Stomach (tissue), 7 donors: ENCODE data around the gene PLCXD1.

DNA sequence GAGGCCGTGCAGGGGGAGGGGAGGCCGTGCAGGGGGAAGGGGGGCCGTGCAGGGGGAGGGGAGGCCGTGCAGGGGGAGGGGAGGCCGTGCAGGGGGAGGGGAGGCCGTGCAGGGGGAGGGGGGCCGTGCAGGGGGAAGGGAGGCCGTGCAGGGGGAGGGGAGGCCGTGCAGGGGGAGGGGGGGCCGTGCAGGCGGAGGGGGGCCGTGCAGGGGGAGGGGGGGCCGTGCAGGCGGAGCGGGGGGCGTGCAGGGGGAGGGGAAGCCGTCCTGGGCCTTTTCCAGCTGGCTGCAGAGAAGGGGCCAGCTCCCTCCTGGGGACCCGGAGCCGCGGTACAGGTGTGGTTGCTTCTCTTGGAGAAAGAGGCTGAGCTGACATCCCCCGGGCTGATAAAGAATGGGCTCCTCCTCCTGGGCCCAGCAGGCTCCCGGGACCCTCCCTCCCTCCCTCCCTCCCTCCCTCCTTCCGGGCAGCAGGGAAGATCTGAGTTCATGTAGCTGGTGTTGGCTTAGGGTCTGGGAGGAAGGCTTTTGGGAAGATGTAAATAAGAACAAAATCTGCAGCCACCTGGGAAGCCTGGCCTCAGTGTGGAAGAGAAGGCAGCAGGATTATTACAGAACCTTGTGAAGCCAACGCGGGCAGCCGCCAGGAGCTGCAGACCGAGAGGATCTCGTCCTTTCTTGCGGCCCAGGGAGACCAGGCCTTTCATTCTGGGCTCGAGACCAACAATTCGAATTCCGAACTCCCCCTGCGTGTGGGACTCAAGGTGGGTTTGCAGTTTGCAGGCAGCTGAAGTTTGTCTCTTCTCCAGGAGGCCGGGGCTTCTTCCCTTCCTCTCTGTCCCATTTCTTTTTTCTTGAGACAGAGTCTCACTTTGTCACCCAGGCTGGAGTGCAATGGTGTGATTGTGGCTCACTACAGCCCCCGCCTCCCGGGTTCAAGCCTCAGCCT is at the start of gene PLCXD1:
Gene PLCXD1, plus strand, starts transcription at position 461 of the 949 bp plus-strand sequence.
- PRO-cap: no peak
- RAMPAGE, long total RNA, 5 experiments: start-site peak on the plus strand in 2 of 5 experiments, centred at positions 370 to 744 of the sequence, 5 to 20 reads per replicate
- RRBS: 6% methylated on average over 4 of the region's 36 CpGs

DNA sequence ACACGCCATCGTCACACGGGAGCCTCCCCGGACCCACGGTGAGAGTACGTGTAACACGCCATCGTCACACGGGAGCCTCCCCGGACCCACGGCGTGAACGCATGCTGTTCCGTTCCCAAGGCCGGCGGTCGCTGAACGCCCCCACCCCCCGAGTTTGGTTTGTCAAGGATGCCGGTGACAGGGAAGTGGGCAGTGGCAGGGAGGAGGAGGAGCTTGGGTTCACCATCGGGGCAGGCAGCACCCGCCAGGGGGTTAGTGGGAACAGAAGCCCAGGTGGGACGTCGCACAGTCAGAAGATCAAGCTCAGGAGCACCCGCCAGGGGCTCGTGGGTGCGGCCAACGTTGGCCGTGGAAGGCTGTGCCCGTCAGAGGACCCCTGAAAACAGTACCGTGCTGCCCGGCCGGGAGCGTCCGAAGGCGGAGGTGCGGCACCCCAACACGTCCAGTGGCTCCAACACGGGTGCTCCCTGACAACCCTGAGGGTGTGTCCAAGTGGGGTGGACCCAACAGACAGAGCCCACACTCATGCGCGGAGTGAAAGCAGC is 15.4 kb downstream of the PPP2R3B start:
- PRO-cap: no peak
- RAMPAGE, long total RNA, 5 experiments: no peak in any of the 5 experiments
- RRBS: 91% methylated on average over 16 of the region's 41 CpGs

GRCh38 chrX:374568-375220 is 12.0 kb downstream of the PPP2R3B start:
- PRO-cap: no peak
- RAMPAGE, long total RNA, 5 experiments: no peak in any of the 5 experiments
- RRBS: 5% methylated on average over 4 of the region's 30 CpGs

GRCh38 chrX:980853-981132 is 231.7 kb downstream of the CRLF2 start:
- PRO-cap: no peak
- RAMPAGE, long total RNA, 5 experiments: no peak in any of the 5 experiments
- RRBS: no CpG with 5 or more reads among the region's 4 CpGs

DNA sequence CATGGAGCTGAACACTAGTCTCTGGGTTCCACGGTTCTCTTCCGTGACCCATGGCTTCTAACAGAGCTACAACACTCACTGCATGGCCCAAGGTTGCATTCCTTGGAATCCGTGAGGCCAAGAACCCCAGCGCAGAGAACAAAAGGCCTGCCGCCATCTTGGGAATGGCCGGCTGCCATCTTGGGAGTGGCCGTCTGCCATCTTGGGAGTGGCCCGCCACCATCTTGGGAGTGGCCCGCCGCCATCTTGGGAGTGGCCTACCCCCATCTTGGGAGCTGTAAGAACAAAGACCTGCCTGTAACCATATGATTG is 152.3 kb downstream of the CRLF2 start:
- PRO-cap: no peak
- RAMPAGE, long total RNA, 5 experiments: no peak in any of the 5 experiments
- RRBS: no CpG with 5 or more reads among the region's 10 CpGs

DNA sequence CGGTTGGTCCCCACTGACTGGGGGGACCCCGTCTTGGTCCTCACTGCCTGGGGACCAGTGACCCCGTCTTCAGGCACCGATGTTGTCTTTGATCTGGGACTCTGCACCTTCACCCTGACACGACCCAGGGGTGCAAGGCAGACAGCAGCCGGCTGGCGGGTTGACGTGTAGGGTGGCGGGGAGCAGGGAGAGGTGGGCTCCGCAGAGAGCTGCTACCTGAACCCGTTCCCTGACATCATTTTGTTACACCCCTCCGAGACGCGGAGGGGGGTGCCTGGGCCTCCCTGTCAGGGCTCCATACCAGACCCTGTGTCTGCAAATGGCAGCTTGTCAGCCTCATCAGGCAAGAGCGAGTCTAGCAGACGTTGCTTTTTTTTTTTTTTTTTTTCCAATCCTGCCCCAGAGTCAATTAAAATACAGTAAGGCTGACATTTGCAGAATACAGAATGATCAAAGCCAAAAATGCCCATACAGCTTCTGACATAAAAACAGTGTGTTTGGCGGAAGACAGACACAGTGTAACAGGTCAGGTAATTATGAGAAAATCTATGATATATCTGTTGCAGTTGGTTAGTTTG is 118.7 kb downstream of the CRLF2 start:
- PRO-cap: no peak
- RAMPAGE, long total RNA, 5 experiments: no peak in any of the 5 experiments
- RRBS: no CpG with 5 or more reads among the region's 17 CpGs

GRCh38 chrX:1404646-1405239 is 12.8 kb upstream of the SLC25A6 start:
- PRO-cap: no peak
- RAMPAGE, long total RNA, 5 experiments: start-site peak on the plus strand in 1 of 5 experiments, at chrX:1404500-1404989 at its widest, 31 reads per replicate
- RRBS: no CpG with 5 or more reads among the region's 4 CpGs

- PRO-cap: no peak
- RAMPAGE, long total RNA, 5 experiments: no peak in any of the 5 experiments
- RRBS: no CpG with 5 or more reads among the region's 3 CpGs
Observed at GRCh38 chrX:1470497-1470907, 17.8 kb upstream of the ASMTL start.

DNA sequence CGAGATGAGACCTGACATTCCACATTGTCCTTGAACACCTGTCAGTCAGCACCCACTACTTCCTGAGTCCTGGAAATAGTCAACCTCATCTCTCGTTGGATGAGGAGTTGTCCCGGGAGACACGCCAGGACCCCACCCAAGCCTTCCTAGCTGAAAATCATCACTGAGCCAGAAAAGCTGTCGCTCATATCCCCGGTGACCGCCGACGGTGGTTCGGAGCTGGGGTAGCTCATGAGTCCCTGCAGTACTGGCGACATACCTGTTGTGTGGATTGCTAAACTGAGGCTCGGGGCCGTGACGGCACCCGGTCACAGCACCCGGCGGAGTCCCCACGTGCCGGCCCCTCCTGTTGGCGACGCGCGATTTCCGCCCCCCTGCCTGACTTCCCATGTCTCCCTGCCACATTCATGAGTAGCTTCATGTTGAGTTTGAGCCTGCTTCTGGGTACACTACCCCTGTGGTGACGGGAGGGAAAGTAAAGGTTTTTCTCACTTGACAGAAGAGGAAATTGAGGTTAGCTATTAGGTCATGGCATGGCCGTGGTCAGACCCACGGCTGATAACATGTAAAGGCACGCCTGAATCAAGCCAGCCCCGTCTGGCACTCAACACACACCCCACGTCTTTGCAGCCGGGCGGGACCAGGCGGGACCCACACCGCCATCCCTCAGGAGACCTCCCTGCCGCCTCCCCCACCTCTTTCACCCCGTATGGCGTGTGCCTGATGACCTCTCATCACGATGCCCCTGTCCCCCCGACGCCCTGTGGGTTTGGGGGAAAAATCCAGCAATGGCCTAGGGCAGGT is 29.5 kb downstream of the P2RY8 start:
- PRO-cap: no peak
- RAMPAGE, long total RNA, 5 experiments: no peak in any of the 5 experiments
- RRBS: 80% methylated on average over 14 of the region's 40 CpGs

GRCh38 chrX:1525285-1525527 is 11.8 kb downstream of the P2RY8 start:
- PRO-cap: no peak
- RAMPAGE, long total RNA, 5 experiments: no peak in any of the 5 experiments
- RRBS: no CpG with 5 or more reads among the region's 3 CpGs

GRCh38 chrX:1661025-1661375 is 46.1 kb downstream of the ASMT start:
- PRO-cap: no peak
- RAMPAGE, long total RNA, 5 experiments: no peak in any of the 5 experiments
- RRBS: no CpG with 5 or more reads among the region's 7 CpGs

DNA sequence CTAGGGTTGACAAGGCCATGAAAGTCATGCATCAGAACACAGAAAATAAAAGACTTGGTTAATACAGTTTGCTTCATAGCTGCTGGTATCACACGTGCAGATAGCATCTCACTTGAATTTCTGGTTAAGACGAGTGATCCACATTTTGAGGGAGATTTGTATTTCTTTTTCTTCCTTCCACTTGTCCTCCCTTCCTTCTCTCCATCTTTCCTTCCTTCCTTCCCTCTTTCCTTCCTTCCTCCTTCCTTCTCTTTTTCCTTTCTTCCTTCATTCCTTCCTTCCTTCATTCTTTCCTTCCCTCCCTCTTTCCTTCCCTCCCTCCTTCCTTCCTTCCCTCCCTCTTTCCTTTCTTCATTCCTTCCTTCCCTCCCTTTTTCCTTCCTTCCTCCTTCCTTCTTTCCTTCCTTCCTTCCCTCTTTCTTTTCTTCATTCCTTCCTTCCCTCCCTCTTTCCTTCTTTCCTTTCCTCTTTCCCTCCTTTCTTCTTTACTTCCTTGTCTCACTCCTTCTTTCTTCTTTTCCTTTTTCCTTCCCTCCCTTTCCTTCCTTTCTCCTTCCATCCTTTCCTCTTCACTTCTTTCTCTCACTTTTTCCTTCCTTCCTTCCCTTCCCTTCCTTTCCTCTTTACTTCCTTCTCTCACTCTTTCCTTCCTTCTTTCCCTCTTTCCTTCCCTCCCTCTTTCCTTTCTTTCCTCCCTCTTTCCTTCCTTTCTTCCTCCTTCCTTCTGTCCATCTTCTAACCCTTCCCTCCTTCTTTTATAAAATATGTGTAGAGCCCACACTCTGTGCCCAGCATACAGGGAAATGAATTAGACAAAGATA is 74.4 kb downstream of the DHRSX start:
- PRO-cap: no peak
- RAMPAGE, long total RNA, 5 experiments: no peak in any of the 5 experiments
- RRBS: no CpG with 5 or more reads among the region's 2 CpGs

- PRO-cap: unidirectional peak, plus-strand start at chrX:2500392; unidirectional peak, plus-strand start at chrX:2500599
- RAMPAGE, long total RNA, 5 experiments: no peak in any of the 5 experiments
- RRBS: 2% methylated on average over 44 of the region's 70 CpGs
Observed at GRCh38 chrX:2499868-2500759, 662 bp downstream of the DHRSX start.

DNA sequence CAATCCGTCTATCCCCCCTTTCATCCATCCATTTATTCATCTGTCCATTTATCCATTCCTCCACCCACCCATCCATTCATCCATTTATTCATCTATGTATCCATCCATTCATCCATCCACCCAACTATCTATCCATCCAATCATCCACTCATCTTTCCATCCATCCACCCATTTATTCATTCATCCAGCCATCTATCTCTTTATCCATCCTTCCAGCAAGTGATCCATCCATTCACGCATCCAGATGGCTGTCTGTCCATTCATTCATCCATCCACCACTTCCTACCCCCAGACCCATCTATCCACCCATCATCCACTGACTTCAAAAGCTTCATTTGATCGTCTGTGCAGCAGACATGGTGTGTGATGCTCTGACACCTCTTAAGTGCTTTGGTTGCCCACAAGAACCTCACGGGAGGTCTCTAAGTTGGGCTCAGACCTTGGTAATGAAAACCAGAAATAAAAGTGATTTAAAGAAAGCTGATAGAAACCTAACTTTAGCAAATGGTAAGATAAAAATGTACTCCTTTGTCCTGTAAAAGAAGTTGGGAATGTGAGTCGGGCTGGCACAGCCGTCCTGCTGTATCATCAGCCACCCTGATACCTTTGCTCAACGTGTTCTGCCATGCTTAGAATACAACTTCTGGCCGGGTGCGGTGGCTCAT is 83.8 kb upstream of the CD99 start:
- PRO-cap: no peak
- RAMPAGE, long total RNA, 5 experiments: start-site peak on the minus strand in 1 of 5 experiments, centred at position 401 of the sequence, 8 reads per replicate
- RRBS: no CpG with 5 or more reads among the region's 9 CpGs

- PRO-cap: bidirectional peak, plus-strand start at chrX:2609381, minus-strand start at chrX:2609183; bidirectional peak, plus-strand start at chrX:2609639, minus-strand start at chrX:2609468
- RAMPAGE, long total RNA, 5 experiments: start-site peak on the plus strand in 4 of 5 experiments, at chrX:2608876-2609599 at its widest, 14 to 66 reads per replicate; start-site peak on the minus strand in 3 of 5 experiments, at chrX:2609151-2609240 at its widest, 13 to 37 reads per replicate
- RRBS: 2% methylated on average over 19 of the region's 73 CpGs
Observed at GRCh38 chrX:2609116-2609728, 81.9 kb upstream of the CD99 start.

DNA sequence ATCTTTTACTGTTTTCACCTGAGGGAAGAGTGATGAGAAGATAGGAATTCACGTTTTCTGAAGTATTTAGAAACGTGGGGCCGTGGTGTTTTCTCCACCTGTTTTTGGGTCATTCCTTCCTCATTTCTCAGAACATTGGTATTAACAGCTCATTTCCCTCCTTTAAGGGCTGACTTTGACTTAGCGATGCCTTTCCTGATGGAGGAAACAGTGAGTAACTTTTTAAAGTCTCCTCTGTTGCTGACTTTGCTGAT is 80.3 kb upstream of the CD99 start:
- PRO-cap: no peak
- RAMPAGE, long total RNA, 5 experiments: no peak in any of the 5 experiments
- RRBS: no CpG with 5 or more reads among the region's 4 CpGs

DNA sequence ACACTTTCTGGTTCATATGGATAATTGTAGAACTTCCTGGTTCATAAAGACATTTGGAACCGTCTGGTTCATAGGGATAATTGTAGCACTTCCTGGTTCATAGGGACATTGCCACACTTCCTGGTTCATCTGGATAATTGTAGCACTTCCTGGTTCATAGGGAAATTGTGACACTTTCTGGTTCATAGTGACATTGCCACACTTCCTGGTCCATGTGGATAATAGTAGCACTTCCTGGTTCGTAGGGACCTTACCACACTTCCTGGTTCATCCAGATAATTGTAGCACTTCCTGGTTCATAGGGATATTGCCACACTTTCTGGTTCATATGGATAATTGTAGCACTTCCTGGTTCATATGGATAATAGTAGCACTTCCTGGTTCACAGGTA is 61.2 kb upstream of the CD99 start:
- PRO-cap: no peak
- RAMPAGE, long total RNA, 5 experiments: no peak in any of the 5 experiments
- RRBS: no CpG with 5 or more reads among the region's 2 CpGs

GRCh38 chrX:2898642-2899363 is 30.3 kb downstream of the ARSD start:
- PRO-cap: no peak
- RAMPAGE, long total RNA, 5 experiments: no peak in any of the 5 experiments
- RRBS: no CpG with 5 or more reads among the region's 18 CpGs

DNA sequence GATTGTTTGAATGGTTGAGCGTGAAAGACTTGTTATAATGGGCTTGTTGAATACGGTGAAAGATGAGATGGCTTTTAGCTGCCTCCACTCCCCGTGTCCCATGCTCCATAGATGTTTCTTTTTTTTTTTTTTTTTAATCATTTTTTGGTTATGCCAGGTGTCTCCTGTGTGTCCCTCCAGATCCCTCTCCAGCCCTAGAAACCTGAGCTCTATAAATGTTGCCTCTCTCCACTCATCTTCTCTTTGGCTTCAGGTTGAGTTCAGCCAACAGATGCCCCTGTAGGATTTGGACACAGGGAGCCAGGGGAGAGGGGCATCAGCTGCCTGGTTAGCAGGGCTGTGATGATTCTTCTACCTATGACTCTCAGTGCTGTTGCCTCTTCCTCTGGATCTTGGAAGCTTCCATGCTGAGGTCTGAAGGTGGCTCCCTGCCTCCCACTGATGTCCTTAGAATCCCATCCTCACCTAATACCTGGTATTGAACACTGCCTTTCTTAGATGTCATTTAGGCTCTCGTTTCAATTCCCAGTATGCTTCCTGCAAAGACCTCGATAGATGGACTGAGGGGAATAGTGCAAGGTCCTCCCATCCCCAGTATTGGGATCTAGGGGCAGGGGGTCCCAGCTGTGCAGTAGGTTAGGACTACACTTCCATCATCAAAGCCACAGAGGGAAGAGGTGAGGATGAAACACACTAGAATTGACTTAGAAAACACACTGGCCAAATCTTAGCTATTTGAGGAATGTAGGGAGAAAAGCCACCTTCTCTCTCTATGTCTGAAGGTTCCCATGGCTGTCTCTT is 24.2 kb downstream of the ARSD start:
- PRO-cap: no peak
- RAMPAGE, long total RNA, 5 experiments: start-site peak on the minus strand in 4 of 5 experiments, centred at positions 260 to 448 of the sequence, 16 to 56 reads per replicate
- RRBS: no CpG with 5 or more reads among the region's 5 CpGs

DNA sequence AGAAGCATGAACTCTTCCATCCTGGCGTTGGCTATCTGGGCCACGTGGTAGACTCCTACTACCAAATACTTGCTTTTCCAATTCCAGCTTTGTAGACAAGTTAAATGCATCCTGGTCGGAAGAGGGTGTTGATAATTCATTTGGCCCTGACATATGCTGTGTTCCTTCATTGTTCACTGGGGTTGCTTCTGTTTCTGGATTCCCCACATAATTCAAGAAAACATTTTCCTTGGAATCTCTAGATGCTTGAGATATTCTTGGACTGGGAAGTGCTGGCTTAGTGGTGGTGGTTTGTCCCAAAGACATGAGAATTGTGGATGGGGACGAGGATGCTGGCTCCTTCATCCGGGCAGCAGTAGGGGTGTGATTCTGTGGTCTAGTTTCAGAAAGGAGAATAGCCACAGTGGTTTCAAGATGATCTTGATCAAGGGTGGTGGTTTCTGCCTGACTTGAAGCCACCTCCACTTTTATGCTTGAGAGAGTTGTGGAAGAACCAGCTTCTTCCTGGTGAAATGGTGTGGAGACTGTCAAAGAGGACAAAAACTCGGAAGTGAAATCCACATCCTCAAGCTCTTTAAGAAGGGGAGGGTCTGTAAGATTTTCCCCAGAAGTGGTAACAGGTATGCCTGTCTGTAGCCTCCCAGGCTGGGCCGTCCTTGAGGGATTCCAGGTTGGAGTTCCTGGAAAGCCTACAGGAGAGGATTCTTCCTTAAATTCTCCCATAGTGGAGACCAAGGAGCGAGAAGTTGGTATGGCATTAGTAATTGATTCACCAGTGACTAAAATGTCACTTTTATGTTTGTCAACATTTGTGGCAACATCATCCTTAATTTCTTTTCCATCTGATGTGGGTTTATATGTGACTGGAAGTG is 25.3 kb downstream of the MXRA5 start:
- PRO-cap: no peak
- RAMPAGE, long total RNA, 5 experiments: start-site peak on the minus strand in 1 of 5 experiments, centred at position 335 of the sequence, 20 reads per replicate
- RRBS: no CpG with 5 or more reads among the region's 8 CpGs